Daoy (cell line): ENCODE results near the gene GOLGA8T.

GRCh38 chr15:28937931-28938551 lies 52.3 kb downstream of the APBA2 start:
- RAMPAGE, long total RNA = no peak

- RAMPAGE, long total RNA = no peak
Observed at GRCh38 chr15:29089897-29090158, 179.8 kb downstream of the NSMCE3 start.

DNA sequence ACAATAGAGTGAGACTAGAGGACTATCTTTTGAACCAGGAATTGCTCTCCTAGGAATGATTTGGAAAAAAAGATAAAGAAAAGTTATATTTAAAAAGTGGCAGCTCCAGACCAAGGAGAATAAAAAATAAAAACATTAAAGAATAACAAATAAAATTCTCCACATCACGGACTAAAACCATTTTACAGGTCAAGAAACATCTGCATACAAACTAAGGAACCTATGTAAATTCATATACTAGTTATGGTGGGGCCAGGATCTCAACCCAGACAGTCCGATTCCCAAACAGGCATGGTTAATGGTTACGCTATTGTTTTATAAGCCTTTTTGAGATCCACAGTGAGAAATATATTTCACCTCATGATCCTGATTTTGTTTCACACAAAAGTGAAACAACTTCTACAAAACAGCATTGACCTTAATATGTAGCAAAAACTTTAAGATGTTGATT lies 1.9 kb downstream of the NSMCE3 start:
- RAMPAGE, long total RNA = no peak

GRCh38 chr15:29400719-29401206 lies 131.1 kb upstream of the NSMCE3 start:
- RAMPAGE, long total RNA = no peak

GRCh38 chr15:29674756-29675531 lies 104.2 kb upstream of the ENTREP2 start:
- RAMPAGE, long total RNA = no peak

- RAMPAGE, long total RNA = no peak
Observed at GRCh38 chr15:29678016-29678637, 107.3 kb upstream of the ENTREP2 start.

- RAMPAGE, long total RNA = no peak
Observed at GRCh38 chr15:29730756-29731215, 91.5 kb downstream of the TJP1 start.

DNA sequence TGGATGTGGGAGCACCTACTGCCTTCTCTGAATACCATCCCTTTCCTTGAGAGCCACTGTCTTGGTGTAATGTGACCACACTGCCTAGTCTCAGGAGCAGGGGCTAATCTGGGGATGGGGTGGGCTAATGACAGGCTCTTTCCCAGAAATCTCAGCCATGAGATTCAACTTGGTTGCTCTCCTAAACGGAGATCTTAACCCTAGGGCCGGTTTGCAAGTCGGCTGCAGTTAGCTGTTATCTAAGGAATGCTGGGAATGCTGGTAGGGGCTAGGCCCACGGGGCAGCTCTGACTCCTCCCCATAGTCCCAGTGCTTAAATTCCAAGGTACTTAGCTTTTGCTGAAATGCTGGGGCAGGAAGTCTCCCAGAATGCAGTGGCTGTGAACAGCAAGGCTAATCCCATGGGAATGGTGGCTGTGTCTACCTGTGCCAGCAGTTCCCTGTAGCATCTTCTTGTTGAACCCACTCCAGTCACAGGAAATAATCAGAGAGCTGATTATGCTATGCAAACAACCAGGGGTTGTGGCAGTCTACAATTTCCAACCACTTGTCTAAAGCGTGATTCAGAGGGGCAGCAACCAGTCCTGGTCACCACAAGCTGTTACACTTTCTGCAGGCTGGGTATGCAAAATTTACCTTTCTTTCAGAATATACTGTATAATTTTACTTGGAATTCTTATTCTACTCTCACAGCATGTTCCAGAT lies 102.5 kb upstream of the TJP1 start:
- RAMPAGE, long total RNA = no peak

GRCh38 chr15:30134893-30135146 lies at the start of gene GOLGA8T:
Gene GOLGA8T, plus strand, starts transcription at chr15:30135051.
- RAMPAGE, long total RNA = no peak

- RAMPAGE, long total RNA = no peak
Observed at GRCh38 chr15:30470752-30471461, 56.8 kb upstream of the GOLGA8R start.

DNA sequence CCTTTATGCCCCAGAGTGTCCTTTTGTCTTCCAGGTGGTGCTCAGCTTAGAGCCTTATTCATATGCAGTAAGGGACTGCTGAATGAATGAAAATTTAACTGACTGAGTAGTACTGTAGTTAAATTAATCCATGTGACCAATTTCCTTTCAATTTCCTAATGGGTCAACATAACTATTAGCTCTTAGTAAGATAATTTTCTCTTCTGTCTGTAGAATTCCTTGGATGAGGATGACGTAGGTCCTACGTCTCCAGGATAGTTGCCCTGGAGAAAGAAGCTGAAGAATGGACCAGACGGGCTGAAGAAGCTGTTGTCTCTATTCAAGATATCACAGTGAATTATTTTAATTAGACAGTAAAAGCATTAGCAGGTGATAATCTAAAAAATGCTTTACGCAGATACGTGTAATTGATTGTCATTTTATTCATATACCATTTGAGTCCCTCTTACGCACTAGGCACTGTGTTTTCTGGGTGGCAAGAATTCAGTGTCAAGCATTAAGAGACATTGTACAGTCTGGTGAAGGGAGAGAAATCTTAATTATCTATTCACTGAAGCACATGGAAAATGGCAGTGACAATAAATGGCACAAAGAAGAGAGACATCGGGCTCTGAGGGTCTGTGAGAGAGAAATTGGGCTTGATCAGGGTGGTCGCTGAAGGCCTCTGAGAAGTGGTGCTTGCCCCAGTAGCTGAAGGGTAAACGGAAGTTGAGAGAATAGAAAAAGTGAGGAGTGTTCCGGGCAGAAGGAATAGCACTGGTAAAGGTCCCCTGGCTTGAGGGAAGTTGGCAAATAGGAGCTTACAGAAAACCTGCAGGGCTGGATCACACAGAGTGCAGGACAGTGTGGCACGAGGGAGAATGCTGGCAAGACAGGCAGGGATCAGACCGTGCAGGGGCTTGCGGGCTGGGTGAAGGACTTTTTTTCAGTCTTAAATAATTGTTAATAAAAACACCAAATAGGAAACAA lies 63.8 kb upstream of the GOLGA8R start:
- RAMPAGE, long total RNA = no peak

- RAMPAGE, long total RNA = no peak
Observed at GRCh38 chr15:30626534-30626958, 22.7 kb downstream of the GOLGA8H start.

DNA sequence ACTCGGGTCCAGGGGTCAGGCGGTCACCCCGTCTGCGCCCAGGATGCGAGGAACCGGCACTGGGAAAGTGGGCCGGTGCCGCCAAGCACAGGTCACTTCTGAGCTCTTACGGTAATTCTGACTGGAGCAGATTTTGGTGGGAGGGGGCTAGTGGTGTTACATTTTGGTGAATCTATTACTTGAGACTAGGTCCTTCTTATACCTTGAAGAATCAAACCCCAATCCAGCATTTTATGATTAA lies 623 bp upstream of the MTMR10 start:
- RAMPAGE, long total RNA = no peak

DNA sequence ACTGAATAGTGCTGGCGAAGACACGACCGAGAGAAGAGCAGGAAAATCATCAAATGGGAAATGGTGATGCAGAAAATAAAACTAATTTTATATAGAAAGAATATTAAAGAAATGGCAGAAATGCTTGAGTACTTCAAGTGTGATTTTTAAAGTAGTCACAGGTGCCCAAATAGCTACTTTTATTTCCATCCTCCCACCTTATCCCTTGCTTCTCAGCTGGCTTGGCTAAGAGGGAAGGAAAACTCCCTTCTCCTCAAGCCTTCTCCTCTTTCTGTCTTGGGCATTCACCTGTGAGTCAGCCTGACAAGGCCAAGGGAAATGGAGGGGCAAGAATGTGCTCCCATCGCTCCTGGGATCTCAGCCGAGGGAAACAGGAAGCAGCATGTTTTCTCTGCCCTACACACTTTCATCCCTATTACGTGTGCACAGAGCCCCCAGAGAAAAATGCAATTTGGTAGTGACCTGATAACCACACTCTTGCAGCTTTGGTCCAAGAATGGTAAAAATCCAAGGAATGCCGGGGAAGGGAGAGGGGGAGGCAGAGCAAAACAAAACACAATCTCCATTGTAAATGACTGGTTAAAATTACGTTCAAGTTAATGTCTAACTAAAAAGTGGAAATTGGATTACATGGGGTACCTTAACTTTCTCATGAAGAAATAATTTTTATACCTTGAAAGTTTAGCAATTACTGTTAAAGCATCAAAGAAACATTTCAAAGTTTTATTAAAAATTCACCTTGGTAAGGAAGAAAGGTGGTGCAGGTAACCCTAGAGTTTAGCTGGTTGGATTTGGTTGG lies 32.9 kb upstream of the MTMR10 start:
- RAMPAGE, long total RNA = no peak

DNA sequence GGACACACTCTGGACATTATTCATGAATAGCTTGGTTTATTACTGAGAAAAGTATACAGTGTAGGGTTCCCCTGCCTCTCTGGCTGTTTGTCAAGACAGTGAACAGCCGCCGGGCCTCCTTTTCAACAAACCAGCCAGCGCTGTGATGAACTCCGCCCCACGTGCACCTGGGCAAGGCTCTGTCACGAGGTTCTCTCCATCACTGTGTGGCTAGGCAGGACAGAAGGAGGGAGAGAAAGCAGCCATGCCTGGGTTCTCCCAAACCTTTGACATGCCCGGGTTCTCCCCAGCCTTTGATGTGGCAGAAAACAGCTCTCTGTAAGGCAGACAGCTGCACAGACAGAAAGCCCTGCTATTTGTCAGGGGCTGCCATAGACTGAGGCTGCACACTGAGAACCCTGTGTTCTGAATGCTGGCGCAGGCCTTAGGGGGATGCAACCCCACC lies 101.4 kb upstream of the TRPM1 start:
- RAMPAGE, long total RNA = no peak

DNA sequence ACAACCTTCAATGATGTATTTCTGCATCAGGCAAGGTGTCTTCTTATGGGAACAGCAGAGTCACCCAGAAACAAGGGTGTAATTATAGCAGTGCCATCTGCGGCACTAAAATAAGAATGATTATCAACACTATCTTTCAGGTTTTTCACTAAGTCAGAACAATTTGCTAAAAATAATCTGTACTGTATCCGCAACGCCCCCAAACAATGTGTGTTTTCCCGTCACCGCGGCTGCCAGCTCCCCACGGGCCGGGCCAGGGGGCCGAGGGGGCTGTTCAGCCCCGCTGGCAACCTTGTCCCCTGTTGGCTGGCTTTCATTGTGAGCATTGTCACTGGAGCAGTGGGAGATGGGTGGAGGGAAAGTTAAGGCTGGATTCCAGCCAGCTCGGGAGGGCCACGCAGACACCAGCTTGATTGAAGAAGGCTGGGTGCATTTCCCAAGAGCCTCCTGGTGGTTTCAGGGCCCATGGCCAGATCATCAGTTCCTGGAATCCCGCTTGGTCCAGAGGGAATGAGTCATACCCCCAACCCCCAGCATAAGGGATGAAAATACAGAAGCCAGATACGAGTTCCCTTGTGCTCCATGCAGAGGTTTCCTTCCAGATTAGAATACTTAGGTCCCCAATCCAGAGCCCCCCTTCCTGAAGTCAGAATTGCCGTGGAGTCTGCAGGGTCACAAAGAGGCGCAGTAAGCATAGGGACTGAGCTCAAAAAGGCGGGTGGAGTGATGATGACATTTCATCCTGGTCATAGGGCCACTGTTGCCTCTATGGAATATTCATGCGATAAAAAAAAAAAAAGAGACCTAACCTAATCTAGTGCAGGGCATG lies 90.2 kb upstream of the KLF13 start:
- RAMPAGE, long total RNA = no peak

GRCh38 chr15:31297782-31298008 lies 28.9 kb upstream of the KLF13 start:
- RAMPAGE, long total RNA = no peak

- RAMPAGE, long total RNA = no peak
Observed at GRCh38 chr15:31303505-31303704, 23.2 kb upstream of the KLF13 start.

DNA sequence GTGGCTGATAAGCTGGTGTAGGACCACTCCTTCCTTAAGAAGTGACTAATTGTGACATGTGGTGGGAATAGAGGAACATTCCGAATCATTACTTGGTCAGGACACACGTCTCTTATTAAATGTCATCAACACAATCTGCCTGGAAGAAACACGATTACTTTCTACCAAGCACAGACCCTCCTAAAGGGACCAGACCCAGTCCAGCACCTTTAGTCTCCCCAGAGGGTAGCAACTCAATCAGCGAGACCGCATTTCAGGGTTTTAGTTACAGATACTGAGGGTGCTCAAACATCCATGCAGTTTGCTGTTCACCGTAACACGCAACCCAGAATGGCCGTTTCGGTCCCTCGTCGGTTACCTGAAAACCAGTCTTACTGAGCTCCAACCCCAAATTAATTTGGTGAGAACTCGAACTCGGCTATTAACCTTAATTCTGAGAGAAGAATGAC lies 1.6 kb upstream of the KLF13 start:
- RAMPAGE, long total RNA = no peak

DNA sequence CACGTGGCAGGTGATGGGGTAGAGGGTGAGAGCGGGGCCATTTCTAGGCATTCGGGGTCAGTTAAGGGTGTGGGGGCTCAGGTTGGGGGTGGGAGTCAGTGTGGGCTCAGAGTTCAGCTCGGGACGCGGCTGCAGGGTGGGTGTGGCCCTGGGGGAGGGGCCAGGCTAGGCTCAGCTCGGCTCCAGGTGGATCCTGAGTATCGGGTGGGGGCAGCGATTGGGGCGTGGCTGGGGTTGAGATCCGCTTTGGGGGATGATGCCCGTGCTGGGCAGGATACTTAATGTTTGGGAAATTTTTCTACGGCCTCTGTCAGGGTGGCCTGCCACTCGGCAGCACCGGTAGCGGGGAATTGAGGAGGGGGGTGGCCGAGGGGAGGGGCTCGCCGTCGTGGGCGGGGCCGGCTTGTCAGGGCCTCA lies 2.5 kb downstream of the KLF13 start:
- RAMPAGE, long total RNA = no peak